Endothelial cell of umbilical vein (primary cell): ENCODE results near the genes TMEM243, STEAP4 and LRRD1.

DNA sequence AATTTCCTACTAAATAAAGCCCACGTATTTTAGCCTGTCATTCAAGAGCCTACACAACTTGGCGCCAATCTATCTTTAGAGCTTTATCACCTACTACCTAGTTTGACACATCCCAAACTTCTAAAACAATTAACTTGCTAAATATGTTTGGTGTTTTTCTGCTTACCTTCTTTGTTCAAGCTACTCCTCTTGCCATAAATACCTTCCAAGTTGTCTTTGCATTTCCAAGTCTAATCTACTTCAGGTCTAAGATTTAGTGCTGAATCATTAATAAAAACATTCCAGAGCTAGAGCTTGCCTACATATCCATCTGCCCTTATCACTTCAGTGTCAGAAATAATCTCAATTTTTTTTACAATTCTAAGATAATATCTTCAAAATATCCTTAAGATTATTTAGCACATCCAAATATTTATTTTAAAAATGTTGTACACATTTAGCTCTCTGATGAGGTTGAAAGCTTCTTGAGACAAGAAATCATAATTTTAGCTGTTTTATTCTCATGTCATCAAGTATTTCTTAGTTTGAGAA, 466.4 kb downstream of the SEMA3D start:
- PRO-cap: no peak
CAGE:
- cytosol, long polyA minus RNA: no peak
- cytosol, long polyA plus RNA: no peak
- long polyA plus RNA: no peak
- nucleus, long polyA minus RNA: no peak
- nucleus, long polyA plus RNA: no peak

- PRO-cap: bidirectional peak, plus-strand start at chr7:87220083, minus-strand start at chr7:87219732
CAGE:
- cytosol, long polyA minus RNA: no peak
- cytosol, long polyA plus RNA: no peak
- long polyA plus RNA: no peak
- nucleus, long polyA minus RNA: start-site peak on the minus strand at chr7:87219611-87219739, 211 reads
- nucleus, long polyA plus RNA: no peak
These were observed at the start of gene TMEM243 for GRCh38 chr7:87219413-87220012. Gene TMEM243 (minus strand): TSS chr7:87219732.

DNA sequence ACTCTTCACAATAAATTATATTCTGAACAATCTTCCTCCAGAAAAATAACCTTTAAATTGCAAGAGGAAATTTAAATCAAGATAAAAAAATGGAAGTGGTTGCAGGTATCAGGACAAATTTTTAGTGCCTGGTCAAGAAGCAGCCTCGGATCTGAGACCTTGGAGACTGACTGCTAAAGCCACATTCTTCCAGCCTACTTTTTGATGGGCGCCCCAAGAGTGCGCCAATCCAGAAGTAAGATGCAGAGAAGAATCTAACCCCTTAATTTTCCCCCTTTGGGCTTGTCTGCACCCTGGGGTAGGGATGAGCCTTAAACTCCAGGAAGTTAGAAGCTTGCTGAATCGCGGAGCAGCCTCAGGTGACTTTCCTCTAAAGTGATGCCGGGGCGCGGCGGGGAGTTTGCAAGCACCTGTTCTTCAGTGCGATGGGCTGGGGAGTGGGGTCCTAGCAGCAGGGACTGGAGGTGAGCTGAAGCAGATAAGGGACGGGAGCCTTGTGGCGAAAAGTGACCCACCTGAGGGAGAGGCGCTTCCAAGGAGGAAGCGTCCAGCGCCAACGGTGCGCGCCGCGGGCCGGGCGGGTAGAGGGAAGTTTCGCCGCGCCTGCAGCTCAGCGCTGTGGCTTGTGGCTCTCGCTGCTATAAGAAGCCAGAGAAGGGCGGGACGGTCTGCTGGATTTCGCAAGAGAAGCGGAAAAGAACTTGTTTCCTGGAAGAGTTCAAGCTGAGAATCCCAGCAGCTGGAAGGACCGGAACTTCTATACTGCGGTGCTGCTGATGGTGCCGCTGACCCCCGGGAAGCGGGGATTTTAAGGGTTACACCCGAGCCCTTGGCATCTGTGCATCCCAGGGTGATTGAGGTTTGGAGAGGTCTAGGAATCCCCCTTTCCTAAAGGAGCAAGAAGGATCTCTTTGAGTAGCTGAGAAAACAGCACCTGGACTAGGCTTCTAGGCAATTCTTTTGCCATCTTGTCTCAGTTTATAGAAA, at the start of gene STEAP4:
Gene STEAP4 (minus strand): TSS at position 618 of the 987 bp plus-strand sequence.
- PRO-cap: no peak
CAGE:
- cytosol, long polyA minus RNA: no peak
- cytosol, long polyA plus RNA: no peak
- long polyA plus RNA: no peak
- nucleus, long polyA minus RNA: no peak
- nucleus, long polyA plus RNA: no peak

- PRO-cap: no peak
CAGE:
- cytosol, long polyA minus RNA: no peak
- cytosol, long polyA plus RNA: no peak
- long polyA plus RNA: no peak
- nucleus, long polyA minus RNA: no peak
- nucleus, long polyA plus RNA: no peak
These were observed 314.4 kb upstream of the STEAP1 start for GRCh38 chr7:89839932-89840251.

DNA sequence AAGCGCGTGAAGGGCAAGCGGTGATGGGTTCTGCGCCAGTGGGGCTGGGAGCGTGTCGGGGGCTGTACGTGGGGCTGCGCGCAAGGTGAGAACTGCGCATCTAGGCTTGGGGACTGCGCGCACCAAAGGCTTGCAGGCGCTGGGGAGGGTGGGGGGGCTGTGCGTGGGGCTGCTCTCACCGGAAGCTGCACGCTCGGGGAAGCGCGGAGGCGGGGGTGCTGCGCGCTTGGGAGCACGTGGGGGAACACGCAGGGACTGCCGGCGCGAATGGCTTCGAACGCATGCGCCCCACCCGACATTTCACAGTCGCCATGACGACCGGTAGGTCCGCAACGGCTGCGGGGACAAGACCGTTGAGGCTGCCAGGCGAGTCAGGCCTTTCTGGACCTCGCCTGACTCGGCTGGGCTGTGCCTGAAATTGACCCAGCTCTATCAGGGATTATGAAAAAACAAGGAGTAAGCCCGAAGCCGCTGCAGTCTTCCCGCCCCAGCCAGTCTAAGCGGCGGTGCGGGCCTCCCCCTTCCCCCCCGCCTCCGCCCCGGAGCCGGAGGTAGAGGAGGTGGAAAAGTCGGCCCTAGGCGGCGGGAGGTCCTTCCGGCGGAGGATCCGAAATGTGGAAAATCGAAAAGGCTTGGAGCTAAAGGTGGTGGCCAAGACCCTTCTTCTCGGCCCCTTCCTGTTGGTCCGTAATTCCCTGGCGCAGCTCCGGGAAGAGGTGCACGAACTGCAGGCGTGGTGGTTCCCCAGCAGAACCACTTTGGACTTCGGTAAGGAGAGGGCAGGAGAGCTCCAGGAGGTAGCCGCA, 35.0 kb upstream of the STEAP1 start:
- PRO-cap: no peak
CAGE:
- cytosol, long polyA minus RNA: no peak
- cytosol, long polyA plus RNA: no peak
- long polyA plus RNA: no peak
- nucleus, long polyA minus RNA: no peak
- nucleus, long polyA plus RNA: no peak

- PRO-cap: no peak
CAGE:
- cytosol, long polyA minus RNA: no peak
- cytosol, long polyA plus RNA: no peak
- long polyA plus RNA: no peak
- nucleus, long polyA minus RNA: no peak
- nucleus, long polyA plus RNA: no peak
These were observed 1.9 kb downstream of the STEAP1 start for GRCh38 chr7:90155990-90156826.

GRCh38 chr7:90334979-90335377, 11.5 kb upstream of the GTPBP10 start:
- PRO-cap: no peak
CAGE:
- cytosol, long polyA minus RNA: no peak
- cytosol, long polyA plus RNA: no peak
- long polyA plus RNA: no peak
- nucleus, long polyA minus RNA: no peak
- nucleus, long polyA plus RNA: no peak

DNA sequence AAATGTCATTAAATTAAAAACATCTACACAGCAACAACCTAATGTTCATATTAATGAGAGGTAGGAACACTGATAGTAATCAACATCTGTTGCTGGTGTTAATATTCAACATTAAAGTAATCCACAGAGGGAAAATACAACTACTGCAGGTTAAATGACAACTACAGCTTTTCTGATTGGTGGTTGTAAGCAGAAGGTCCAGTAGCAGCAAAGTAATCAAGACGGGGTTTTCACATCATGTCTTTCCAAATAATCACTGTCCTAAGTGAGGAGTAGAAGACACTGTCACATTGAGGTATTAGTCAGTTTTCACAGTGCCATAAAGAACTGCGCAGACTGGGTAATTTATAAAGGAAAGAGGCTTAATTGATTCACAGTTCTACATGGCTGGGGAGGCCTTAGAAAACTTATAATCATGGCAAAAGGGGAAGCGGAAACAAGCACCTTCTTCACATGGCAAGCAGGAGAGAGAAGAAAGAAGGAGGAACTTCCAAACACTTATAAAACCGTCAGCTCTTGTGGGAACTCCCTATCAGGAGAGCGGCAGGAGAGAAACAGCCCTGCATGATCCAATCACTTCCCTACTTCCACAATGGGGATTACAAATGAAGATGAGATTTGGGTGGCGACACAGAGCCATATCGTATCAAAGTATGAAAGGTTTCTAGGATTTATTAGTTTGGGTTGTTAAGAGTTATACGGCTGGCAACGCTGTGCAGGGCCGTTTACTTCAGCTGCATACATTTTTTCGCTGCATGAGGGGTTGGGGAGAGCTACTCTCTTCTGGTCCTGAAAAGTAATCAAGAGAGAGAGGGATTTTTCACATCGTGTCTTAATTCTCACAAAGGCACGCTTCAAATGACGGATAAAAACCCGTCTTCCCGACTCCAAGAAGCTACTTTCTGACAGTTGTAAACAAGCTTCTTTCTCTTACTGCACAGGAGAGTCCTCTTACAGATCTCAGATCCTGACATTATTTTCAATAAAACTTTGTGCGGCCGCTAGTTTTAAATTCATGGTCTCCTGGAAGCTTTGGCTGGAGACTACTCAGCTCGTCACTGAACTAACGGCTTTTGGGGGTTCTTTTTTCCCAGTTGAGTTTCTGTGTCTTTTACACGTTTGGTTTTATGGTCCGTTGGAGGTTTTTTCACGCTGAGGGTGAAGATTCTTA, 912 bp upstream of the GTPBP10 start:
- PRO-cap: no peak
CAGE:
- cytosol, long polyA minus RNA: no peak
- cytosol, long polyA plus RNA: no peak
- long polyA plus RNA: no peak
- nucleus, long polyA minus RNA: no peak
- nucleus, long polyA plus RNA: no peak

DNA sequence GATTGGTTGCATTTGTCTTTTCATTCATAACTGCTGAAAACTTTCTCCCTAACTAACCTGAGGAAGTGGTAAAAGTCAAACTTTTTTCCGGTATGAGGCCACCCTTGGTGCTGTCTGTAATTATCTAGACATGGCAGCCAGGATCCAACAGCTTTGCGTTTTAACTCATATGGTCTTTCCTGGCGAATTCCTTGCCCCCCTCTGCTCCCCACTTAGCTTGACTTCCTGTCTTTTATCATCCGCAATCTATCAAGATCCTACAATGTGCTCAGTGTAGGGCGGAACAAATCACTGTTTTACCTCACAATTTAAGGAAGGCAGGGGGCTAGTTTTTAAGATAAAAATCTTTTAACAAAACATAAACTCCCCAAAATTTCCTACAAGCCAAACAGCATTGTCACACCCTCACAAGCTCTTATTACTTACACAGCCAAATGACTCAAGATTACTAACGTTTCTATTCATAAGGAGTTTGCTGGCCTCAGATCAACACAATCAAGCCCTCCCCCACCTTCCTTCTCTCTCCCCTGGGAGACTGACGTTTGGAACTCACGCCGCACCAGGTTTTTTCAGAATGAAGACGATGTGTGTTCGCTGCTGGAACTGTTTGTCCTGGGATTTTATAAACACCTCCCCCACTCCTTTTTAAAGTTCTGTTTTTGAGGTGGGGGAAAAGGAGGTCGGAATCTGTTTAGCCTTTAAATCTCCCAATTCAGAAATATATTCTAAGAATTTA, 1.3 kb upstream of the CDK14 start:
- PRO-cap: bidirectional peak, plus-strand start at position 572 of the sequence, minus-strand start at position 435 of the sequence
CAGE:
- cytosol, long polyA minus RNA: no peak
- cytosol, long polyA plus RNA: no peak
- long polyA plus RNA: no peak
- nucleus, long polyA minus RNA: no peak
- nucleus, long polyA plus RNA: no peak

DNA sequence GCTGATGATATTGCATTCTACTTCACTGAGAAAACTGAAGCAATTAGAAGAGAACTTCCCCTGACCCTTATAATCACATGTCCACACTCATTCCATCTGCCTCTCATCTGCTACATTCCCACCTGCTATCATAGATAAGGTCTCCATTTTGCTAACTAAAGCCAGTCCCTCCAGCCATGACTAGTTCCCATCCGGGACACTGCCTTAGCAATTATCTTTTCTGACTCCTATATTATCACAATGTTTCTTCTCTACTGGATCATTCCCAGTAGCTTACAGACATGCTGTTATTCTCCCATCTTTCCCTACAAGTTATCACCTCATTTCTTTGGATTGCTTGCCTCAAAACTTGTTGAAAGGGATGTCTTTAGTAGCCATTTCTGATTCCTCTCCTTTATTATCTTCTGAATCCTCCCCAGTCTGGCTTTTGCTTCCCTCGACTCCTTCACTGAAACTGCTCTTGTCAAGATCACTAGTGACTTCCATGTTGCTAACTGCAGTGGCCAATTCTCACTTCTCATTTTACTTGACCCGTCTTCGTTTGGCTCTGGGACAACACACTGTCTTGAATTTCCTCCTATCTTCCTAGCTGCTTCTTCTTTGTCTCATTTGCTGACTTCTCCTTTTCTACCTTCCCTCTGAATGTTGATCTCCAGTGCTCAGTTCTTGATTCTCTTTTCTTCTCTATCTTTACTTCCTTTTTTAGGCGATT, 35.9 kb downstream of the FZD1 start:
- PRO-cap: no peak
CAGE:
- cytosol, long polyA minus RNA: no peak
- cytosol, long polyA plus RNA: no peak
- long polyA plus RNA: no peak
- nucleus, long polyA minus RNA: no peak
- nucleus, long polyA plus RNA: no peak

DNA sequence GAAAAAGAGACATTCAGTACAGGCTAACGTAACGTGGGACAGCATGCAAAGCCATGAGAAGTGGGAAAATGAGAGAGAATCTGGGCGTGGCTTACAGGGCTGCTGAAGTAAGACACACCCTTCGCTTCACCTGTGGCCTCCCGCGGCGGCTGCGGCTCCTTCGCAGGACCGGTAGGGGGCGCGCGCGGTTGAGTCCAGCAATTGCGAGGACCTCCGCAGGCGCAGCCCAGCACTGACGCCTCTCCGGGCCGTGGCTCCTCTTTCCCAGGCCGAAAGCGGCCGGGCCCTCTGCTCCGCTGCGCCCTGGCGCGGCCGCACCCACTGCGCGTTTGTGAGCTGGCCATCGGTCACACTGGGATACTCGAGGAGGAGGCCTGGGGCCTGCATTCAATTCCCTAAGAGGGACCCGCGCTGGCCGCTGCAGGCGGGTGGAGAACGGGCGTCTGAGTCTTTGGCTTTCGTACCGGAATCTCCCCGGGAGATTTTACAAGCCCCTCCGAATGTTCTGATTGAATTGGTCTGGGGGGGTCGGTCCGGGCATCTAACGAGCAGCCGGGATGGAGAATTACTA, at the start of gene LRRD1:
Gene LRRD1 (minus strand): TSS at position 266 of the 571 bp plus-strand sequence.
- PRO-cap: unidirectional peak, plus-strand start at position 200 of the sequence; unidirectional peak, plus-strand start at position 321 of the sequence
CAGE:
- cytosol, long polyA minus RNA: no peak
- cytosol, long polyA plus RNA: no peak
- long polyA plus RNA: no peak
- nucleus, long polyA minus RNA: no peak
- nucleus, long polyA plus RNA: no peak

DNA sequence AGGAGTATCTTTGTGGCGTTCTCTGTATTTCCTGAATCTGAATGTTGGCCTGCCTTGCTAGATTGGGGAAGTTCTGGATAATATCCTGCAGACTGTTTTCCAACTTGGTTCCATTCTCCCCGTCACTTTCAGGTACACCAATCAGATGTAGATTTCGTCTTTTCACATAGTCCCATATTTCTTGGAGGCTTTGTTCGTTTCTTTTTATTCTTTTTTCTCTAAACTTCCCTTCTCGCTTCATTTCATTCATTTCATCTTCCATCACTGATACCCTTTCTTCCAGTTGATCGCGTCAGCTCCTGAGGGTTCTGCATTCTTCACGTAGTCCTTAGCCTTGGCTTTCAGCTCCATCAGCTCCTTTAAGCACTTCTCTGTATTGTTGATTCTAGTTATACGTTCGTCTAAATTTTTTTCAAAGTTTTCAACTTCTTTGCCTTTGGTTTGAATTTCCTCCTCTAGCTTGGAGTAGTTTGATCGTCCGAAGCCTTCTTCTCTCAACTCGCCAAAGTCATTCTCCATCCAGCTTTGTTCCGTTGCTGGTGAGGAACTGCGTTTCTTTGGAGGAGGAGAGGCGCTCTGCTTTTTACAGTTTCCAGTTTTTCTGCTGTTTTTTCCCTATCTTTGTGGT, 9.4 kb upstream of the LRRD1 start:
- PRO-cap: no peak
CAGE:
- cytosol, long polyA minus RNA: no peak
- cytosol, long polyA plus RNA: no peak
- long polyA plus RNA: no peak
- nucleus, long polyA minus RNA: no peak
- nucleus, long polyA plus RNA: no peak

GRCh38 chr7:92245175-92245780, 436 bp downstream of the KRIT1 start:
- PRO-cap: unidirectional peak, plus-strand start at chr7:92245282; bidirectional peak, plus-strand start at chr7:92245517, minus-strand start at chr7:92245487; bidirectional peak, plus-strand start at chr7:92245684, minus-strand start at chr7:92245668
CAGE:
- cytosol, long polyA minus RNA: no peak
- cytosol, long polyA plus RNA: no peak
- long polyA plus RNA: no peak
- nucleus, long polyA minus RNA: no peak
- nucleus, long polyA plus RNA: no peak

- PRO-cap: no peak
CAGE:
- cytosol, long polyA minus RNA: no peak
- cytosol, long polyA plus RNA: no peak
- long polyA plus RNA: no peak
- nucleus, long polyA minus RNA: no peak
- nucleus, long polyA plus RNA: no peak
These were observed 22.9 kb upstream of the GATAD1 start for GRCh38 chr7:92424280-92424845.

GRCh38 chr7:92448663-92449376, 1.5 kb downstream of the GATAD1 start:
- PRO-cap: no peak
CAGE:
- cytosol, long polyA minus RNA: no peak
- cytosol, long polyA plus RNA: no peak
- long polyA plus RNA: no peak
- nucleus, long polyA minus RNA: no peak
- nucleus, long polyA plus RNA: no peak

DNA sequence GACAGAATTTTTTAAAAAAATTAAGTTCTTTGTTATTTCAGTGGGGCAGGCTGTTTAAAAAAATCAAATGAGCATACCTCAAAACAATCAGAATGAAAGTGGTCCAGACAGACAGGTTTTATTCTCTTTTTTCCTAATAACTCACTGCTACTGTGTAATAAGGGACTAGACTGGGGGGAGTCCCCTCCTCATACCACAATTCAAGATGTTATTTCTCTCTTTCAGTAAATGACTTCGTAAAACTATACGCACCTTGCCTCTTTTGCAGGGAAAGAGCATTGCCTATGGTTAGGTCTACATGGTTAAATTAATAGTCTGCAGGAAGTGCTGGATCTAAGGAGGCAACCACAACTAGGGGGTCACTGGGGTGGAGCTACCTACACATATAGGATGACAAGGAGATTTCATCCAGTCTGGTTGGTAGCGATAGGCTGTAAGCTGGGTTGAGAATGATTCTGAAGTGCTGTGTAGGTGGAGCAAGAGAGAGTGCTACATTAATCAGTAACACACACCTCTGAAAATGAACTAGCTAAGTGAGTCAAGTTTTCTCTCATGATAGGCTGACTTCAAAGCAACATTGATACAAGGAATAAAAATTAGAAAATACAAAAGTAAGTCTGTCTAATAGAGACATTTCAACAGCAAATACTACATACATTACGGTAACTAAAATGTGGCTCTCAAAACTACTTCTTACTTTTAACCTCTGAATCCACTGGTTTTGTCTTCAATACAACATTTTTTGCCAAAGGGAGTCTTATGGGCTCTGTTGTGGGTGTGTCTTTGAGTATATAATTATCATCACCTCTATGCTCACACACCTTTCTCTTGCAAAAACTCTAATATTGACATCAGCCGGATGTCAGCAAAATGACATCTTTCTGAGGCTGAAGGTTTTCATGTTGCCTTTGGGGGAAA, 41.4 kb upstream of the FAM133B start:
- PRO-cap: no peak
CAGE:
- cytosol, long polyA minus RNA: no peak
- cytosol, long polyA plus RNA: no peak
- long polyA plus RNA: no peak
- nucleus, long polyA minus RNA: no peak
- nucleus, long polyA plus RNA: no peak

- PRO-cap: no peak
CAGE:
- cytosol, long polyA minus RNA: no peak
- cytosol, long polyA plus RNA: no peak
- long polyA plus RNA: no peak
- nucleus, long polyA minus RNA: no peak
- nucleus, long polyA plus RNA: no peak
These were observed 49.6 kb upstream of the FAM133B start for GRCh38 chr7:92639396-92640545.

GRCh38 chr7:92723780-92724464, 112.5 kb downstream of the CDK6 start:
- PRO-cap: no peak
CAGE:
- cytosol, long polyA minus RNA: no peak
- cytosol, long polyA plus RNA: no peak
- long polyA plus RNA: no peak
- nucleus, long polyA minus RNA: no peak
- nucleus, long polyA plus RNA: no peak

DNA sequence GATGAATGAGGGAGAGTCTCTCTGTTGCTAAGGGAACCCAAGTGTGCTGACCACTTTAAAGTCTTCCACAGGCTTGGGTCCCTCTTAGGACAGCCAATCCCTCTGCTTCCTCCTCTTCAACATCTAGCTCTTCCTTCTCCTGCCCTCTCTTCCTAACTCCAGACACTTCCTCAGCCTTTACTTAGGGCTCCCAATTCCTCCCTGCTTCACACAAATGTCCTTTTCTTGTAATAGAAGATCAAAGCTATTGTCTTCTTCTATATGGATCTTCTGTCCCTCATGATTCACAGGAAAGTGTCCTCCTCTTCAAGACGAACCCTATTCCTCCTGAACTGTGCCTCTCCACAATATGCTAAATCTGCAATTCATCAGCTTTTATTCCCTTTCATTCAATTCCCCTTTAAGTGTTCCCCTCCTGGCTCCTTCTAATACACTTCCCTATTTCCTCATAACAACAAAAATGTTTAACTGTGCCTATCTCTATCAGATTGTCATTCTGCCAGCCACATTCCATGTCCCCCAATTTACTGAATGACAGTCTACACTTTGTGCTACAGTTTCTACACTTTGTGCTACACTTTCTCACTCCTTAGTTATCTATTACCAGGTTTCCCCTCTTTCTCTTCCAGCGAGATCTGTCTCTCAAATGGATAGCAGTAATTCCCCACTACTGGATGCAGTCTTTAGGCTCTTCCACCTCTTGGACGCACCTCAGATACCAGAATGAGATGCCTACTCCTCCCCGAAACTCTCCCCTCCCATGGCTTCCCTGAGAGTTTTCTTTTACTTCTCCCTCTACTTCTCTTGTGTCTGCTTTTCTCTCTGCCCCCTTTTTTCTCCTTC, 37.5 kb downstream of the CDK6 start:
- PRO-cap: no peak
CAGE:
- cytosol, long polyA minus RNA: no peak
- cytosol, long polyA plus RNA: no peak
- long polyA plus RNA: no peak
- nucleus, long polyA minus RNA: no peak
- nucleus, long polyA plus RNA: no peak

DNA sequence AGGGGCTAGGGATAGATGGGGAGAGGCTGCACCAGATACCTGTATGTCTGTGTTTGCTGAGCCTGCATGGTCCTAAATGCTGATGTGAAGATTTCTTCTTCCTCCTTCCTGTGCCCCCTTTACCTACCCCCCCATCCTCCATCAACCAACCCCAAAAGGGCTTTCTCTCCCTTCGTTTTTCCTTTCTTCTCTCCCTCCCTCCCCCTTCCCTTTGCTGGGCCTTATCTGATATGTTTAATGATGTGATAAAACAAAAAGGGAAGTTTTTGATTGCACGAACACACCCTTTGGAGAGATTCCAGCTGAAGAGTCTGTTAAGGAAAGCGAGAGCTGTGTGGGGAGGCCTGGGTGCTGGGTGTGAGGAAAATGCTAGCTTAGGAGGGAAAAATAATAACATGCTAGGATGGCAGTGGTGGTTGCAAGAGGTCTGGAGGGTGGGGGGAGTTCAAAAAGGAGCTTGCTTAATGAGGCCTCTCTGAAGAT, 101.9 kb downstream of the SAMD9 start:
- PRO-cap: bidirectional peak, plus-strand start at position 326 of the sequence, minus-strand start at position 189 of the sequence
CAGE:
- cytosol, long polyA minus RNA: no peak
- cytosol, long polyA plus RNA: no peak
- long polyA plus RNA: no peak
- nucleus, long polyA minus RNA: no peak
- nucleus, long polyA plus RNA: no peak